NB4 (cell line): ENCODE data around the gene NEK2.

GRCh38 chr1:209584086-209584431, 545 bp downstream of the CAMK1G start:
- RRBS: no CpG with 5 or more reads among the region's 8 CpGs

DNA sequence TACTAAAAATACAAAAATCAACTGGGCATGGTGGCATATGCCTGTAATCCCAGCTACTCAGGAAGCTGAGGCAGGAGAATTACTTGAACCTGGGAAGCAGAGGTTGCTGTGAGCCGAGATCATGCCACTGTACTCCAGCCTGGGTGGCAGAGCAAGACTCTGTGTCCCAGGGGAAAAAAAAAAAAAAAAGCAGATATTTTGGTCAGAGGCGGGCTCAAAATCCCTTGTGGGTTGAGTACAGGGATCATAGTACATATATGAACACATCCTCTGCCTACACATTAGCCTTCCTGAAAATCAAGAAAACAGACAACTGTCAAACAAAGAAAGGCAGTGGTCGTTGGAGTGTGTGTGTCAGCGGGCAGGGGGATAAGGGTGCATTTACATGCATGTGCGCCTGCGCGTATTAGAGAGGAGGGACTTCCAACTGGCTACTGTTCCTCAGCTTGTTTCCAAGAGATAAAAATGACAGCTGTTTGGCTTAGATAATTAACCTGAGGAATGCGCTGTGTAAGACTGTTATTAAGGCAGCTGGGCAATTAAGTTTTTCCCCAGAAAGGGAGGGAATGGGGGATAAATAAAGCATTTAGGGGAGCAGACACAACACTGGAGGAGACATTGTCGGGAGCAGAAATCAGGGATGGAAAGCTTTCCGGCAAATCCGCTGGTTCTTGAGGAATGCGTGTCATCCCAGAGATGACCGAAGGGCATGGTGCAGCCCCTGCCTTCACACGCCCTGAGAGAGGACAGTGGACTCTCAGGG, 6.5 kb downstream of the LAMB3 start:
- RRBS: no CpG with 5 or more reads among the region's 14 CpGs

DNA sequence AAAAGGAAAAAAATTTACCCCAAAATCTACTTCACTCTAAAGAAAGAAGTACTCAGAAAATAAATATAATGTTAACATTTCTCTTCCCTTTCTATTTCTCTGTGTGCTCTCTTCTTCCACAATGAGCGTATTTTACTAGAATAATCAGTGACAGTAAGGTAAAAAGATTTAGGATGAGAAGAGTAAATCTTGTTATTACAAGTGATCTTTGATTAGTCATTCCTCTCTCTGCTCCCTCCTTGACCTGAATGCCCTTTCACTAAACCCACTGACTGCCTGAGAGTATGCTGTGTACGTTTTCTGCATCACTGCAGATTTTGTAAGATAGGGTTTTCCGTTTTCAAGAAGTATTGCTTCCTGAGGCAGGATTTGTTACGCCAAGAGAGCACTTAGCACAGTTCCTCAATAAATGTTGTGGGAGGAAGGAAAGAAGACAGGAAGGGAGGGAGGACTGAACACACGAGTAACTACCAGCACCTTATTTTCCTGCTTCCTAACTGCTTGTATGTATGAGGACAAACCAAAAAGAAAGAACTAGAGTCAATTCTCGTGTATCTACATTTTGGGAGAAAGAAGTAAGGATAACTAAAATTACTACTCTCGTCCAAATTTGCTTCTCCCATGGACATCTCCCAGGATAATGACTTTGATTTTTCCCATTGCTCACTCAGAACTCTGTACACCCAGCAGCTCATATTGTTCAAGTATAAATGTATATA, 7.7 kb upstream of the LAMB3 start:
- RRBS: no CpG with 5 or more reads among the region's 7 CpGs

DNA sequence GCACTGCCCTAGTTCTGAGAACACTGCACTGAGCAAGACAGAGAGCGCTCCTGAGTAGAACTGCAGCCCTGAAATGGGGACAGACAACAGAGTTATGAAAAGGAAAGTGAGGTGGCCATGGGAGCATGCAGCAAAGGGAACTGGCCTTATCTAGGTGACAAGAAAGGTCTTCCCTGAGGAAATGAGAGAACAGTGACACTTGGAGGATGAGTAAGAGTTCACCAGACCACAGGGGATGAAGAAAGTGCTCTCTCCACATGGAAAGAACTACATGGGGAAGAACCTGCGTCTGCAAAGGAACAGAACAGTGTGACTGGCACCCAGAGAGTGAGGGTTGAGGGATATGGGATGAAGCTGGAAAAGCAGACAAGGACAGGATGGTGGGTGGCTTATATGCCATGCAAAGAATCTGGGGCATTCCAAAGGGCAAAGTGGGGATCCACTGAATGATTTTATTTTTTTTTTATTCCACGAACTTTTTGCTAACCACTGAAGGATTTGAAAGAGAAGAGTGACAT, 7.4 kb upstream of the G0S2 start:
- RRBS: no CpG with 5 or more reads among the region's 3 CpGs

DNA sequence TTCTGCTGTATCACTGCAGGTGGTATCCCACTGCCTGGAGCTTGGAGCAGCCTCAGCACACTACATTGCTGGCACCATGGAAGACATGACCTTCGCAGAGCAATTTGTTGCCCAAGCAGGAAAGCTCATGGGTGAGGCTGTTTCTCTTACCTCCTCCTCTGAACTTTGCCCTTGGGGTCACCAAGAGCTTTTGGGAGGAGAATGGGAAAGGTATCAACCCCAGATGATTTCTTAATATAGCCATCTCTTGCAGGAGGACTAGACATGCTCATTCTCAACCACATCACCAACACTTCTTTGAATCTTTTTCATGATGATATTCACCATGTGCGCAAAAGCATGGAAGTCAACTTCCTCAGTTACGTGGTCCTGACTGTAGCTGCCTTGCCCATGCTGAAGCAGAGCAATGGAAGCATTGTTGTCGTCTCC, 2.1 kb downstream of the HSD11B1 start:
- RRBS: no CpG with 5 or more reads among the region's 4 CpGs

GRCh38 chr1:209742209-209742878, 13.5 kb upstream of the TRAF3IP3 start:
- RRBS: no CpG with 5 or more reads among the region's 9 CpGs

- RRBS: no CpG with 5 or more reads among the region's 5 CpGs
These were observed 813 bp downstream of the TRAF3IP3 start for GRCh38 chr1:209756461-209757271.

GRCh38 chr1:209768089-209768873, 12.4 kb downstream of the TRAF3IP3 start:
- RRBS: 3% methylated on average over 4 of the region's 13 CpGs

GRCh38 chr1:210251039-210252352, 18.9 kb downstream of the SERTAD4 start:
- RRBS: 28% methylated on average over 15 of the region's 90 CpGs

- RRBS: no CpG with 5 or more reads among the region's 7 CpGs
These were observed 30.1 kb downstream of the SERTAD4 start for GRCh38 chr1:210262670-210263112.

DNA sequence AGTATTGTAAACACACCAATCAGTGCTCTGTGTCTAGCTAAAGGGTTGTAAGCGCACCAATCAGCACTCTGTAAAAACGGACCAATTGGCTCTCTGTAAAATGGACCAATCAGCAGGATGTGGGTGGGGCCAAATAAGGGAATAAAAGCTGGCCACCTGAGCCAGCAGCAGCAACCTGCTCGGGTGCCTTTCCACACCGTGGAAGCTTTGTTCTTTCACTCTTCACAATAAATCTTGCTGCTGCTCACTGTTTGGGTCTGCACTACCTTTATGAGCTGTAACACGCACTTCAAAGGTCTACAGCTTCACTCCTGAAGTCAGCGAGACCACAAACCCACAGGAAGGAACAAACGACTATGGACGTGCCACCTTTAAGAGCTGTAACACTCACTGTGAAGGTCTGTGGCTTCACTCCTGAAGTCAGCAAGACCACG, 30.2 kb upstream of the RCOR3 start:
- RRBS: no CpG with 5 or more reads among the region's 9 CpGs

- RRBS: no CpG with 5 or more reads among the region's 1 CpG
These were observed 9.0 kb upstream of the TRAF5 start for GRCh38 chr1:211317528-211318147.

DNA sequence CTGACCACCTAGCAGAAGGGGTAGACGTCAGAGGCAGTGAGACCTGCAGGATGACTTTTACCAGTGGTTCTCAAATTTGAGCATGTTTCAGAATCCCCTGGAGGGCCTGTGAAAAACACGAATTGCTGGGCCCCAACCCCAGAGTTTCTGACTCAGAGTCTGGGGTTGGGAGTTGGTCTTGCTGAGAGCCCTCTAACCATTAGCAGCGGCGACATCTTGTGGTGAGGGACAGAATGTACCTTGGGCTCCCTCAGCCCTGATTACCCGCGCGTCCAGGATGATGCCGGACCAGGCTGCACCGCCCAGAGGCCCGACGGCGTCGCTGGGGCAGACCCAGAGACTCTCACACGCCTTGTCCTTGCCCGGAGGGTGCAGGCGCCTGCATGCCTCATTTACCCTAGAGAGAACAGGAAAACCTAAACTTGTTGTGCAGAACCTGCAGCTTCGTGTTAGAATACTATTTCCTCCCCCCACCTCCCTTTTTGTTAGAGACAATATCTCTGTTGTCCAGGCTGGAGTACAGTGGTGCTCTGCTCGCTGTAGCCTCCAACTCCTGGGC, 22.1 kb upstream of the RD3 start:
- RRBS: 2% methylated on average over 7 of the region's 18 CpGs

DNA sequence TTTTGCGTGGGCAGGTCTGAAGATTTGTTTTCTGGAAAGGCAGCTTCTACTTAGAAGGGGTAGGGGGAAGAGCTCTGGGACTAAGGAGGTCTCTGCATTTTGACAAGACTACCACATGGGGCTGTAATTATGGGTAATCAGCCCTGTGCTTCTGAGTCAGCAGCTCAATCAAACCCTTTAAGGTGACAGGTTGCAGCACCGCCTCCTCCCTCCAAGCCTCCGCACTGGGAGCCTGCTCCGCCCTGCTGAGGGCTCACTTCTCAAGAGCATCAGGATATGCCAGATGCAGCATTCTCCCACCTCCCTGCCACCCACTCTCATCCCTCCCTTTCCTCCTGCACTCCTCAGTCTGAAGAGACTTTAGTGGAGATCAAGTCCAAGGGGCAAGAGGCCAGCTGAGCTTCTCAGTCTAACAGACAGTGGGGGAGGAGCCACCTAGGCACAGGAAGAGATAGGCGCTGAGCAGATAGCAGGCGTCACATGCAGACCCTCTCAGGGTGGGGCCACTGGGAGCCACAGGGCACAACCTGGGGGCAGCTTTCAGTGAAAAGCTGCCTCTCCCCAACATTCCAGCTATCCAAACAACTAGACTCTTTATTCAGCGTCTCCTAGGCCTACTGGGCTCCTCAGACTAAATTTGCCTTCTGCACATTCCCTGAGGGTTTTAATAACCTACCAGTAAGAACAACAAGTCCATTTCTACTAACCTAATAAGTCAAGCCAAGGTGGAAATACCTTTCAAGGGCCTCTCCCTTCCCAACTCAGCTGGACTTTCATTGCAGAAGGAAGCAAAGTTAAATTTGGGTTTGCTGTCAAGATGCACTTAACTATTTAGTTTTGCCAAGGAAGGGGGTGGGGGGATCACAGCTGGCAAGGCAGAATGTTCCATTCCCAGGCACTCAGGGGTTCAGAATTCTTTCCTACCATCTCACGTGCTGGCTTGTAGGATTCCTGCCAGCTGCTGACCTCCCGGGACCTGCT, 30.1 kb downstream of the SLC30A1 start:
- RRBS: no CpG with 5 or more reads among the region's 9 CpGs

GRCh38 chr1:211573054-211573820, 5.7 kb downstream of the SLC30A1 start:
- RRBS: no CpG with 5 or more reads among the region's 3 CpGs

DNA sequence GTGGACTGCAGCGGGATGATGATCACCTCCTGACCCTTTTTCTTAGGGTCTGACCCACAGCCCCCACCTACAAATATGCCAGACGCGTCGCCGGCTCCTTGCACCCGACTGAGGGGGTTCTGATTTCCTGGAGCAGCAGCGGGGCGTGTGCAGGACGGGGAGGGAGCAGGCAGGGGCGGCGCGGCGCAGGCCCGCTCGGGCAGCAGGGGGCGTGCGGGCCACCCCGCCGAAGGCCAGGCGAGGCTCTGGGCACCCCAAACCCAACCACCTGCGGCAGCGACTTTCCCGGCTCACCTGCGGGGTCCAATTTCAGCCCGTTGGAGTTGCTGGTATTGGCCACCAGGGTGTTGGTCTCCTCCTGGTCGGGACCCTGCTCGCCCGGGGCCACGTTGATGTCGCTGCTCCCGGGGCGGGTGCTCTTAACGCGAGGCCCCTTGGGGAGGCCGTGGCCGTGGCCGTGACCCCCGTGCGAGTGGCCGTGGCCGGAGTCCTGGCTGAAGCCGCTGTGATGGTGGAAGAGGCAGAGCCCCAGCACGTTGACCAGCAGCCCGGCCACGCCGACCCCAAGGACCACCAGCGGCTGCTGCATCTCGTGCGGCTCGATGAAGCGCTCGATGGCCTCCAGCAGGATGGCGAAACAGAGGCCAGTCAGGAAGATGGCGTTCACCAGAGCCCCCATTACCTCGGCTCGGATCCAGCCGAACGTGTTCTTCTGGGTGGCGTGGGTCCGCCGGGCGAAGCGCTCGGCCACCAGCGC, 1.1 kb downstream of the SLC30A1 start:
- RRBS: under 1% methylated on average over 24 of the region's 65 CpGs

- RRBS: 28% methylated on average over 4 of the region's 70 CpGs
These were observed at the start of gene NEK2 for GRCh38 chr1:211674979-211676265. TSS of gene NEK2 (minus strand) at chr1:211675621.

DNA sequence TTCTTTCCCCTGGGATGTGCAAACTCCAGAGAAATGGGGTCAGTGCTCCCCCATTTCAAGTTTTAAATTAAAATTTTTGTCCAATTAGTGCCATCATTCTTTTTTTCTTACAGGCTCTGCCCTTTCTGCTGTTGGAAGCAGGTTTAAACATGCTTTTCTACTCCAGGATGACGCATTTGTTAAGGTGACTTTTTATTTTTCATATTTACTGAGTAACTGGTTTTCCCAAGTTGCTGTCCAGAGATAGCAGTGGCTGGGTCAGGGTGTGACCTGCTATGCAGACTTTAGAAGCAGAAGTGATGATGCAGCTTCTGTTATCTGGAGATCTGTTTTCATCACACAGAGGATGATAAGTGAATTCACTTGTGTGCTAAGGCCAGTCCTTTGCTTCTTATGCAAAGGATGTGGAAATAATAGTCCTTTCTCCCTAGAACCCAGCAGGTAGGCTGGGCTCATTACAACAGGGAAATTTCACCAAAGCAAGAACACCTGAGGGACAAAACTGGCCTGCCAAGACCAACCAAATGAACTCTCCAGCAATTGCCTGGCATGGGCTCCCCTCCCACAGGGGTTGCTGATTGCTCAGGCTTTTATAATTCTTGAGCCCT, 97.7 kb upstream of the LPGAT1 start:
- RRBS: no CpG with 5 or more reads among the region's 1 CpG

- RRBS: no CpG with 5 or more reads among the region's 12 CpGs
These were observed 98.5 kb upstream of the LPGAT1 start for GRCh38 chr1:211928758-211929791.

DNA sequence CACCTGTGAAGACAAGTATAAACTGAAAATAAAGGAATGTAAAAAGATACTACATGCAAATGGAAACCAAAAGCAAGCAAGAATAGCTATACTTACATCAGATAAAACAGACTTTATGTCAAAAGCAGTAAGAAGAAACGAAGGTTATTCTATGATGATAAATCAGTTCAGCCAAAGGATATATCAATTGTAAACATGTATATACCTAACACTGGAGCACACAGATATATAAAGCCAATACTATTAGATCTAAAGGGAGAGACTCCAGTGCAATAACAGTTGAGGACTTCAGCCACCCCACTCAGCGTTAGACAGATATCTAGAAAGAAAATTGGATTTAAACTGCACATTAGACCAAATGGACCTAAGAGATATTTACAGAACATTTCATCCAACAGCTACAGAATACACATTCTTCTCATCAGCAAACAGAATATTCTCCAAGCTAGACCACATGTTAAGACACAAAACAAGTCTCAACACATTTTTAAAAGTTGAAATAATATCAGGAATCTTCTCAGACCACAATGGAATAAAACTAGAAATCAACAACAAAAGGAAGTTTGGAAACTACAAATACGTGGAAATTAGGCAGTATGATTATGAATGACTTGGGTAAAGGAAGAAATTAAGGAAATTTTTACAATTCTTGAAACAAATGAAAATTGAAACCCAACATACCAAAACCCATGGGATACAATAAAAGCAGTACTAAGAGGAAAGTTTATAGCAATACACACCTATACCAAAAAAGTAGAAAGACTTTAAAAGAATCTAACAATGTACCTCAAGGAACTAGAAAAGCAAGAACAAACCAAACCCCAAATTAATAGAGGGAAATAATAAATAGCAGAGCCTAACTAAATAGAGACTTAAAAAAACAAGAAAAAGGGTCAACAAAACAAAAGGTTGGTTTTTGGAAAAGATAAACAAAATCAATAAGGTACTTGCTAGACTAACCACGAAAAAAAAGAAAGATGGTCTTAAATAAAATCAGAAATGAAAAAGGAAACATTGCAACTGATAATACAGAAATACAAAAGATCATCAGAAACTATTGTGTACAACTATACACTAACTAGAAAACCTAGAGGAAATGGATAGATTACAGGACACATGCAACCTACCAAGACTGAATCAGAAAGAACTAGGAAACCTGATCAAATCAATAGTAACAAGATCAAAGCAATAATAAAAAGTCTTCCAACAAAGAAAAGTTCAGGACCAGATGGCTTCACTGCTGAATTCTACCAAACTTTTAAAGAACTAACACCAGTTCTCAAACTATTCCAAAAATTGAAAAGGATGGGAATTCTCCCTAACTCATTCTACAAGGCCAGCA, 22.8 kb downstream of the DTL start:
- RRBS: no CpG with 5 or more reads among the region's 4 CpGs